ENCODE data around the genes SCGB1C1, BET1L and CDHR5.

- PRO-cap, result no peak
Observed at GRCh38 chr11:192674-193163, at the start of gene SCGB1C1. Gene SCGB1C1, plus strand, starts transcription at chr11:193078.

DNA sequence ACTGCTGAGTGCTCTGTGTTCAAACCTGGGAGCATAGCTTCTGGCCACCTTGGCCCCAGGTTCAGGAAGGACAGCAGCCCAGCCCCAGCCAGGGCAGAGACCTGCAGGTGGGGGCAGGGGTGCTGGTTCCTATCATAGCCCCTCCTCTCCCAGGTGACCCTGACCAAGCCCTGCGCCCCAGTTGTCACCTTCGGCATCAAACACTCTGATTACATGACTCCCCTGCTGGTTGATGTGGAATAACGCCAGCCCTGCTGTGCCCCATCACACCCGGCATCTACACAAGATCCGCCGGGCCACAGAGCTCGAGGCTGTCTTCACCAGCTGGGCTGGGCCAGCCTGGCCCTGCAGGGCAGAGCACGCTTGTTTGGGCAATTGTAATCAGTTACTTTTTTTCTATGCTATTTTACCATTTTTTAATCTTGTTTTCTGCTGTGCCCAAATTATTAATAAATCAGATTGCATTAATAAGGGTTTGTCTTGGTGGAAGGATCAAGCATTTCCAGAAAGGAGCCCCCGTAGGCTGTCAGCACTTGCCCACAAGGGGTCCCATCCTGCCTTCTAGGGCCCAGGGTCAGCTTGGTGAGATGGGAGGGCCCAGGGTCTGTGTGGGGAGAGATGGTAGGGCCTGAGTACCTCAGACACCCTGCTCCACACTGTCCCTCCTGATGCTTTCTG, 3.4 kb downstream of the ODF3 start:
- PRO-cap, result no peak

DNA sequence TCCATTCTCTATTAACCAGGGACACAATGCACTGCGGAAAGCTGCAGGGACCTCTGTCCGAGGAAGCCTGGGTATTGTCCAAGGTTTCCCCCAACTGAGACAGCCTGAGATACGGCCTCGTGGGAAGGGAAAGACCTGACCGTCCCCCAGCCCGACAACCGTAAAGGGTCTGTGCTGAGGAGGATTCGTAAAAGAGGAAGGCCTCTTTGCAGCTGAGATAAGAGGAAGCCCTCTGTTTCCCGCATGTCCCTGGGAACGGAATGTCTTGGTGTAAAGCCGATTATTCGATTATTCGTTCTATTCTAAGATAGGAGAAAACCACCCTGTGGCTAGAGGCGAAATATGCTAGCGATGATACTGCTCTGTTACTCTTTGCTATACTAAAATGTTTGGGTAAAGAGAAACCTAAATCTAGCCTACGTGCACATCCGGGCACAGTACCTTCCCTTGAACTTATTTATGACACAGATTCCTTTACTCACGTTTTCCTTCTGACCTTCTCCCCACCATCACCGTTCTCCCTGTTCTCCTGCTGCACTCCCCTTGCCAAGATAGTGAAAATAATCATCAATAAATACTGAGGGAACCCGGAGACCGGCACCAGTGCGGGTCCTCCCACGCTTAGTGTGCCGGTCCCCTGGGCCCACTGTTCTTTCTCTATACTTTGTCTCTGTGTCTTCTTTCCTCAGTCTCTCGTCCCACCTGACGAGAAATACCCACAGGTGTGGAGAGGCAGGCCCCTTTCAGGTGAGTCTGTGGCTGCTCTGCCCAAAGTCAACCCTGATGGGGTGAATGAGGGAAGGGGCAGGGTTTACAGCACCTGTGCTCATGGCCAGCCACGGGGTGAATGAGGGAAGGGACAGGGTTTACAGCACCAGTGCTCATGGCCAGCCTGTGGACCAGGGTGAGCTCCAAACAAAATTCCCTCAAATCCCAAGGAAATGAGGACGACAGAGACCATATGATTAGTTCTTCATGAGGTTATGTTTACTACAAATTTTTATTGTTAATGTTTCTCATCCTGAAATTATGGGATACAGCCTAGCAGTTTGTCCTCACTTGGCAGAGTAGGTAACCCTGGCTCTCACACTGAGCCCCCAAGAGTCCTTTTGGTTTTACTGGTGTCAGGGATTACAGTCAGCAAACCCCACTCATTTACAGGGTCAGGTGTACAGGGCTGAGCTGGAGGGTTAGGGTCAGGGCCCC, 4.8 kb downstream of the BET1L start:
- PRO-cap, result no peak

- PRO-cap, result no peak
Observed at GRCh38 chr11:203165-204381, 3.6 kb downstream of the BET1L start.

DNA sequence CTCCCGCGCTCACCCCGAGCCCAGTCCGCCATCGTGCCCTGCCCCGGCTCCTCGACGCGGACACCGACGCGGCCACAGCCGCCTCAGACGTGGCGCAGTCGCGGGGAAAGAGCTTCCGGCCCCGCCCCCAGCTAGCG, at the start of gene BET1L:
TSS of gene BET1L (minus strand) at position 110 of the 137 bp plus-strand sequence.
- PRO-cap, result bidirectional peak, plus-strand start outside the sequence, minus-strand start at position 89 of the sequence

DNA sequence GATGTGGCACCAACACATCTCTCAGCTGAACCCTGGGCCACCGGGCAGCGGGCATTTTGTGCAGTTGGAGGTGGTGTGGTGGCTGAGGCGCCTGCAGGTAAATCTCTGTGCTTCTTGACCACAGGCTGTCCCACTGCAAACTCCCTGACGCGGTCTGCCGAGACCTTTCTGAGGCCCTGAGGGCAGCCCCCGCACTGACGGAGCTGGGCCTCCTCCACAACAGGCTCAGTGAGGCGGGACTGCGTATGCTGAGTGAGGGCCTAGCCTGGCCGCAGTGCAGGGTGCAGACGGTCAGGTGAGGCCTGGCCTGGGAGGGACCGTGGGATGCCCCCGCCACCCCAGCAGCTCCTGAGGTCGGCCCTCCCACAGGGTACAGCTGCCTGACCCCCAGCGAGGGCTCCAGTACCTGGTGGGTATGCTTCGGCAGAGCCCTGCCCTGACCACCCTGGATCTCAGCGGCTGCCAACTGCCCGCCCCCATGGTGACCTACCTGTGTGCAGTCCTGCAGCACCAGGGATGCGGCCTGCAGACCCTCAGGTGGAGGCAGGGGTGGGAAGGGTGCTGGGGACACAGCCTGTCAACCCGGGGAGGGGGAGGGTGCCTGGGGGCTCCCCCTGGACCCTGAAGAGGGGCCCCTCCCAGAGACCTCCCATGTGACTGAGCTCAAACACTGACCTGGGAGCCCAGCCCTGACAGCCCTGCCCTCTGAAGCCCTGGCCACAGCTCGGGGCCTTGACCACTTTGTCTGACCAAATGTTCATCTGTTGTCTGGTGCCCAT, 4.6 kb upstream of the PGGHG start:
- PRO-cap, result no peak

DNA sequence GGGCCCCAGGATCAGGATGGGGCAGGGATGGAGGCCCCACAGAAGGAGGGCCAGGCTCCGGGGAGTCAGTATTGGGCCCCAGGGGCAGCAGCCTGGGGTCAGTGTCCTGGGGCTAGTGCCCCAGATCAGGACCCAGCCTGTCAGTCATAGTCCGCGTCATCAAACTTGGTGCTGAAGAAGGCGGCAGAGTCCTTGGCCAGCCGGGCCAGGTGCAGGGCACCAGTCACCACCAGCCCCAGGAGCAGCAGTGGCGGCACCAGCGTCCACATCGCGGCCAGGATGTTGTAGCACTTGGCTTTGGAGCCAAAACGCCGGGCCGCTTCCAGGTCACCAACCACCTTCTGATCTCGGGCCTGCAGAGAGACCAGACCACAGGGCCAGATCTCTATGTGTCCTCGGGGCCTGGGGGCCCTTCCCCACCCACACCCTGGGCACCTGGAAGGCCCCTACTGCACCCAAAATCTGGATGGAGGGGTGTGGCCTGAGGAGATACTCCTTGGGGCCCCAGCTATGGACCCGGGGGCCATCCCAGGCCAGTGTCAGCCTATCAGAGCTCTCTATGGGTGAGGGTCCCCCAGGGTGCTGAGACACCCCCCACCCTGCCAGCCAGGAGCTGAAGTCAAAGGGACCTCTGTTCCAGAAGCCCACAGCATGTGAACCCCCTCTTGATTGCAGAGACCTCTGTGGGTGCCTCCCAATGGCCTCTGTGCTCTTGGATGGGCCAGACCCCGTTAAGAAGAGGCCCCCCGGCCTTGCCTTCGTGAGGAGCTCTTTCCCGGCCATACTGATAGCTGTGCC, 766 bp downstream of the IFITM5 start:
- PRO-cap, result no peak

DNA sequence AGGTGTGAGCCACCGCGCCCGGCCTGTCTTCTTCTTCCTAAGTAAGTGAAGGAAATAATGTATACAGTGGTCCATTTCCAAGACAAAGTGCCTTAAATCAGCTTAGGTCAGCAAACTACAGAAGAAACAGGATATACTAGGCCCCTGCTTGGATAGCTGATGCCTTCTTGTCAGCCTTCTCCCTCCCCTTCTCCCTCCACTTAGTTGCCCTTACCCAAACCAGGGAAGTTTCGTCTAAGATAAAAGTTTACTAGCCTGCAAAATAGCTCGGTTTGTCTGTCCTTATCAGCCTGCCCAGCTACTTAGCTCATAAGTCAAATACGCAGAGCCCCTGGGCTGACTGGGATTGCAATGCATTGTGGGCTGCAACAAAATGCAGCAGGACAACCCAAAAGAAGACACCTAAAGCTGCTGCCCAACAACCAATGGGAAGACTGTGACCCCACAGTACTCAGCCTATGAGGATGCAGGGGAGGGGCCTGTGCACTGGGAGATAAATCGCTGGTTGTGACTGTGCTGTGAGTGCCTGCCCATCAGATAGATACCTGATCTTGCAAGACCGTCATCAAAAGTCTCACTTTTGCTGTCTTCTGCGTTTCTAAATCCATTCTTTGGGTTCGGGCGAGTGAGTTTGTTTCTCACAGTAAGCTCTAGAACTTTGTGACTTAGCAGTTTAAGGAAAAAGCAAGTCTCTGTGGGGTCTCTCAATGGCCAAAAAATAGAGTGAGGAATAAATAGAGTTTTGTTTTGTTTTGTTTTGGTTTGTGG, 8.7 kb upstream of the IFITM3 start:
- PRO-cap, result no peak

GRCh38 chr11:350088-351468, 18.7 kb upstream of the B4GALNT4 start:
- PRO-cap, result no peak

GRCh38 chr11:365206-365430, 4.2 kb upstream of the B4GALNT4 start:
- PRO-cap, result no peak

DNA sequence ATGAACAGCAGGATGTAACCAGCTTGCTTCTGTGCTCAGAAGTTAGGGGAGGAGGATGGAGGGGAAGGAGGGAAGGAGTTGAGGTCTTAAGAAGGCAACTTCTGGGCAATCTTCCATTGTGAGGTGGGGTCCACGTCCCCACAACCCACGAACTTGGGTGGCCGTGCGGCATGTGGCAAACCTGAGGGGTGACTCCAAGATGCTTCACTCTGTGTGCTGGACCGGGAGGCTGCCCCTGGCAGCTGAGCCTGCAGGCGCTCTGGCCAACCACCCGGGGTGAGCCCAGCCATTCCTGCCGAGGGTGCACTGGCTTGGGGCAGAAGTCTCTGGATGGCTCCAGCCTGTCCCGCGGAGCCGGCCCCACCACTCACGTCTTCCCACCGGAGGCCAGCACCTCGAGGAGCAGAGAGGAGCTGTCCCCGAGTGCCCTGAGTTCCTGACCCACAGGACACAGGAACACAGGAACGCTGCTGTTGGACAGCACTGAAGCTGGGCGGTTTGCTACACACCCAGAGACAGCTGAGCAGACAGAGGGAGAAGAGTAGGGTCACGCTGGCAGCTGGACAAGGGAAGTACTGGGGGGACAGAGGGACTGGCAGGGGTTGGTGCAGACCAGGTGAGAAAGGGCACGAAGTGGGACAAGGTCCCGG, 956 bp upstream of the B4GALNT4 start:
- PRO-cap, result no peak

DNA sequence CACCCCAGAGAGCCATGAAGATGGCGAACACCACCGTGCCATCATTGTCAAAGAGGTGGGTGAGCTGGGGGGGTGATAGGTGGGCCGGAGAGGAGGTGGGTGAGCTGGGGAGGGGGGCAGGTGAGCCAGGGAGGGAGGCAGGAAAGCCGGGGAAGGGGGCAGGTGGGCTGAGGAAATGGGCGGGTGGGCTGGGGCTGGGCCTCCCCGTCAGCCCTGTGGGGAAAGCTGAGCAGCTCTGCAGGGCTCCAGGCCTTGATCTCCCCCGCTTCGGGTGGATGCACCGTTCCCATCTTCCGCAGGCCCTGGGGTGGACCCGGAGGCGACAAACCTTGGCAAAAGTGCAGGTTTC, 12.1 kb downstream of the ANO9 start:
- PRO-cap, result no peak

GRCh38 chr11:494456-495693, 12.2 kb downstream of the RNH1 start:
- PRO-cap, result no peak

DNA sequence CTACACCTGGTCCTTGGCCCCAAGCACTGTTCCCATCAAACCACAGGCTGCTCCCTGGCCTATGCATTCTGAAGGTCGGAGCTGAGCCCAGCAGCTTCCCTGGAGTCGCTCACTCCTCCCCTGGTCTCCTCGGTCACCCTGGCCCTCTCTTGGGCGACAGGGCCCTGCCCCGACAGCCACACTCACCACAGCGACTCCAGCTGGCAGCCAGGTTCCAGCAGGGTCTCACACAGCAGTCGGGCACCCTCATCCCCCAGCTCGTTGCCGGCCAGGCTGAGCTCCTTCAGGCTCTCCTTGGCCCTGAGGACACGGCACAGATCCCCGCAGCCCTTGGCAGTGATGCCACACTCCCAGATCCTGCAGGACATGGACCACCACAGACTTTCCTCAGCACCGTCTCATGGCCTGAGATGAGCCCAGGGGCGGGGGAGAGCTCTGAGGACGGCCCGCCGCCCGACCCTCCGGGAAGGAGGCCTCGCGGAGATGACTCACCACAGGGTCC, 8.7 kb downstream of the RNH1 start:
- PRO-cap, result no peak

GRCh38 chr11:597279-597630, 18.5 kb downstream of the IRF7 start:
- PRO-cap, result no peak

DNA sequence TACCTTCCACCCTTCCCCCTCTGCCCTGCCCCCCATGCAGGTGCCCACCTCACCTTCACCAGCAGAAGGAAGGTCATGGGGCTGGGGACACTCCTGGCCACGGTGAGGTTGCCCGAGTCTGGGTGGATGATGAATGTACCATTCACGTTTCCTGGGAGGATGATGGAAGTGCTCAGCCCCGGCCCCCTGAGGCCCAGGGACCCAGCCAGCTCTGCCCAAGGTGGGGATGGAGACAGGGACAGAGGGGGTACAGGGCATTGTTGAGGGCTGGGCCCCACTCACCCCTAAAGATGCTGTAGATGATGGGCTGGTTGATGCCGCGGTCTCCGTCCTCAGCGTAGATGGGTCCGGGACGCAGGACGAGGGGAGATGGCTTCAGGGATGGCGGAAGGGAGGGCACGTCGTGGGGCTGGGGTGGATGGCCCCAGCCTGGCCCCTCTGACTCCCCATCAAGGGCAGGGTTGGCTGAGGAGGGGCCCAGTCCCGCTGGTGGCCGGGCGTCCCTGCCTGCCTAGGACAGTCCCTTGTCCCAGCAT, 4.3 kb upstream of the IRF7 start:
- PRO-cap, result no peak

GRCh38 chr11:624769-625950, at the start of gene CDHR5:
Gene CDHR5, minus strand, starts transcription at chr11:624955.
- PRO-cap, result no peak

GRCh38 chr11:724366-724946, 18.4 kb downstream of the EPS8L2 start:
- PRO-cap, result no peak

DNA sequence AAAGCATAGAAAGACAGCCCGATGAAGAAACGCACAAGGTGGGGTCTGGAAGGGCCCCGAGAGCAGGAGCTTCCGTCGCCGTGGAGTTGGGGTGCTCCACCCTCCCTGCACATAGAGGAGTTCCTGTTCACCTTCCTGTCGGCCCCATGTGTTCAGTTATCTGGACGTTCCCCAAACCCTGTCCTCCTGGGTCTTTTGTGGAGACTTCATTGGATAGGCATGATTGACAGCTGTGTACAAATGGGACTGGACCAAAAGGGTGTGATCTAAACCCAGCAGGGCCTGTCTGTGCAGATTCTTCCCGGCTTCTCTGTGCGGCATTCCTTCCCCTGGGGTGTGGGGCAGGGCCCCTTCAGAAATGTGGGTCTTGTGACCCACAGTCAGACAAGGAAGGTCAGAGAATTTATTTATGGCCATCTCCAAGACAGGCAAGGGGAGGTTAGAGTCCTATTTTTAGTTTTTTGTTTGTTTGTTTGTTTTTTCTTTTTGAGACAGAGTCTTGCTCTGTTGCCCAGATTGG, 9.3 kb upstream of the TALDO1 start:
- PRO-cap, result no peak

GRCh38 chr11:840809-841408, 1.4 kb downstream of the POLR2L start:
- PRO-cap, result no peak

All from ascending aorta (tissue), 1 donor.